Fibroblast of the aortic adventitia (primary cell): ENCODE data around the gene SCN5A.

GRCh38 chr3:38406605-38407067, 47.1 kb upstream of the ACVR2B start:
- CAGE, long polyA plus RNA = no peak

DNA sequence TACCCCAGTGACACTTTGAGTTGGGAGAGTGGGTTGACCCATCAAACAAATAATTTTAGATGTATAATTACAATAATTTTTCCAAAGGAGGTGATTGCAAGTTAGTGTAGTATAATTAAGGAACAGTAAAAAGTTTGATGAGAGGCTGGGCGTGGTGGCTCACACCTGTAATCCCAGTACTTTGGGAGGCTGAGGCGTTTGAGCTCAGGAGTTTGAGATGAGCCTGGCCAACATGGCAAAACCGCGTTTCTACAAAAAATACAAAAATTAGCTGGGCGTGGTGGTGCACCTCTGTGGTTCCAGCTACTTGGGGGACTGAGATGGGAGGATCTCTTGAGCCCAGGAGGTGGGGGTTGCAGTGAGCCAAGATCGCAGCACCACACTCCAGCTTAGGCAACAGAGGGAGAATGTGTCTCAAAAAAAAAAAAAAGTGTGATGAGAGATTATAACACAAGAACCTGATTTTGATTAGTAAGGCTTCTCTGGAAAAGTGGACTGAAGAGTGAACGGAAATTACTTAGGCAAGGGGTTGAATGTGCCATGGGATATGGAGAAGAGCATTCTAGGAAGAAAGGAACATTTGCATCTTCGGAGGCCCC, 2.1 kb downstream of the EXOG start:
- CAGE, long polyA plus RNA = no peak

GRCh38 chr3:38633904-38634602, 15.4 kb downstream of the SCN5A start:
- CAGE, long polyA plus RNA = no peak

DNA sequence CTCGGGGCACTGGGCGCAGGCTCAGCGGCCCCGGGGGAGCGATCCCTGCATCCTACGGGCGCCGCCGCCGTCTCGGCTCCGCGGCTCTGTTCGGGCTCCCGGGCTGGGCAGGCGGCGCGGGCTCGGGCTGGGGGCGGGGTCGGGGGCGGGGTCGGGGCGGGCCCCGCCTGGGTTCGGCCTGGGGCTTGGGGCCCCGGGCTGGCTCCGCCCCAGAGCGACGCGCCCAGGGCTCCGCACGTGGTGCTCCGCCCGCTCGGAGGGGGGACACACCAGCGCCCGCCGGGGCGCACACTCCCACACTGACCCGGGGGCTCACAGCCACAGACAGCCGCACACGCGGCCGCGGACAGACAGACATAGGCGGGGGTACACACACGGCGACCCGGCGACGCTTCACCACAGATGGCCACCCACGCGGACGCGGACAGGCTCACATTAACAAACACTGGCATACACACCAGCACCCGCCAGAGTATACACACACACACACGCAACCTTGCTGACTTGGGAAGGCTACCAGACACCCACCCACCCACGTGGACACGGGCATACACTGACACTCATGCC, at the start of gene SCN5A:
Gene SCN5A (minus strand): TSS at position 88 of the 567 bp plus-strand sequence.
- CAGE, long polyA plus RNA = no peak

- CAGE, long polyA plus RNA = no peak
Observed at GRCh38 chr3:38829345-38829817, 13.4 kb upstream of the SCN10A start.

DNA sequence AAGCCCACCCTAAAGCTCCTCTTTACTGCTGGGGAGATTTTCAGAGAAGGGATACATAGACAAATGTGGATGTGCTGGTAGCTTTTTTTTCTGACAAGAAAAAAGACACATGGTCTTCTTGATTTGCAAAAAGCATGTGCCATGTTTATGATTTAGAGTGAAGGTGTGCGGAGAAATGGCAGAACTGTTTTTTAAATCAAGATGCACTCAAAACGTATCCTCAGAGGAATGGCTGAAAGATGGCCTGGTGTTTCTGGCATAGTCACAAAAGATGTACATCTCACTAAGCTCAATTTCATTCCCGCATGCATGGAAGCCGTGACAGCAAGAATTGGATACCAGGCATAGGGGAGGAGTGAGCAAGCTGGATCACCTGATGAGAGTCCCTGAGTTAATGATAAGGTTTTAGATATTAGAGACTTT, 13.2 kb downstream of the GORASP1 start:
- CAGE, long polyA plus RNA = no peak

- CAGE, long polyA plus RNA = no peak
Observed at GRCh38 chr3:39125633-39126267, 18.3 kb downstream of the TTC21A start.

DNA sequence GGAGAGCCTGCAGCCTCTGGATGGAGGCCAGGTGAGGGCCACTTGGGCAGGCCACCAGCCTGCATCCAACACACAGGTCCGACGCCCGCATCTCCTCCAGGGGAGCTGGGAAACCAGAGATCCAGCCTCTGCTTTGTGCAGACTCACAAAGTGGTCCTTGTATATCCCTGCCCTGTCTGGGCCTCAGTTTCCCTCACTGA, 16.8 kb downstream of the CSRNP1 start:
- CAGE, long polyA plus RNA = no peak

DNA sequence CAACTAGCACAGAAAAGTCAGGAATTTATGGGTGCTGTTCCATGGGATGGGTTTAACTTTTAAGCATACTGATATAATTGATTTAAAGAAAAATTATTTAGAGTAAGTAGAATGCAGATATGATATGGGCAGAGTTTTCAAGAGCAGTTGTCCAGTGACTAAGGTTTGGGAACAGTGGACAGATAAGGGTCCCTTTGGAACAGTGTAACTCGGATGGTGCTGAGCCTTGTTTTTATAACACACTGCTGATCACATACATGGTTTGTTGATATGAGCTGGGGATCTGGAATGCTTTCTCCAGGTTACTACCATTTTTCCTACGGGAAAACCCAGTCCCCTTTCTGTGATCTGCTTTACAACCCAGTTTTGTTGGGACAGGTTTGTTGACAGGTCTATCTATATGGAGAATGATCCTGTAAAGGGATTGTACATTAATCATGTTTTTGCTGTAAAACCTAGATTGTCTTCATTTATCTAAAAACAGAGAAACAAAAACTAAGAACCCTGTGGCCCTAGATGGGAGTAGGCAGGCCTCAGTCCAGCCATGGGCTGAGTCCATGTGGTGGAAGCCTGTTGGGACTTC, 13.4 kb downstream of the CSRNP1 start:
- CAGE, long polyA plus RNA = no peak

DNA sequence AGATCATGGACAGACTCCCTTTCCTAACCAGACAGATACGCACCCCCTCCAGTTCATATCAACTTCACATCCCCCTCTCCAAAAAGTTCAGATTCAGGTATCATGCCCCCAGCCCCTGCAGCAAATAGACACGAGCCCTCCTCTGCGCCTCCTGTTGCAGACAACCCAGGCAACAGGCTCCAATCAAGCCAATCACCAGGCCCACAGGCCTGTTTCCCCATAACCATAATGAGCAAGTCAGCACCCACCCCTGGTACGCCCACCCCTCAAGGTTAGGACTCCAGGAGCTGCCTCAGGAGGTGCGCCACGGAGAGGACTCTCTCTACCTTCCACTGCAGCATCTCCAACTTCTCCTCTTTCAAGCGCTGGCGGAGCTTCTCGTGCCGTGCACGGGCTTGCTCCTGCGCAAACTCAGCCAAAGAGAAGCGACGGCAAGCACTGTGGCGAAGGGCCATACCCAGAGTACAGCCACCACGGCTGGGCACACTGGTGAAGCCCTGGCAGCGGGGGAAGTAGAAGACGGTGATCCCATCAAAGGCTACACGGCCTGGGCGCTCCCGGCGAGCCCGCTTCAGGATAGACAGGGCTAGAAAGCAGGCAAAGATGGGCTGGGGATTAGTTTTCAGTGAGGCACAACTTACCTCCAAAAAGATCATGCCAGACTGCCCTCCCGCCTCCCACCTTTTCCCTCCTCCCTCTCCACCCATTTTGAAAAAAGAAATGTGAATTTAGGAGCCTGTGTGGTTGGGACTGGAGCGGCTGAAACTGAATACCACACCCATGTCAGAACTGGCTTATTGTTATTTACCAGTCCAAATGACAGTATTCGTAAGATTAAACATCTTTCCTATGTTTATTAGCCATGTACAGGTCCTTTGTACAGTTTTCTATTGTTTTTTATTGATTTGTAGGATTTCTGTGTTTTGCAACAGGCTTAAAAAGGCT, 8.4 kb downstream of the CSRNP1 start:
- CAGE, long polyA plus RNA = no peak

GRCh38 chr3:39150873-39151186, 2.6 kb downstream of the CSRNP1 start:
- CAGE, long polyA plus RNA = no peak

- CAGE, long polyA plus RNA = no peak
Observed at GRCh38 chr3:39281478-39281984, 1.7 kb upstream of the CX3CR1 start.

DNA sequence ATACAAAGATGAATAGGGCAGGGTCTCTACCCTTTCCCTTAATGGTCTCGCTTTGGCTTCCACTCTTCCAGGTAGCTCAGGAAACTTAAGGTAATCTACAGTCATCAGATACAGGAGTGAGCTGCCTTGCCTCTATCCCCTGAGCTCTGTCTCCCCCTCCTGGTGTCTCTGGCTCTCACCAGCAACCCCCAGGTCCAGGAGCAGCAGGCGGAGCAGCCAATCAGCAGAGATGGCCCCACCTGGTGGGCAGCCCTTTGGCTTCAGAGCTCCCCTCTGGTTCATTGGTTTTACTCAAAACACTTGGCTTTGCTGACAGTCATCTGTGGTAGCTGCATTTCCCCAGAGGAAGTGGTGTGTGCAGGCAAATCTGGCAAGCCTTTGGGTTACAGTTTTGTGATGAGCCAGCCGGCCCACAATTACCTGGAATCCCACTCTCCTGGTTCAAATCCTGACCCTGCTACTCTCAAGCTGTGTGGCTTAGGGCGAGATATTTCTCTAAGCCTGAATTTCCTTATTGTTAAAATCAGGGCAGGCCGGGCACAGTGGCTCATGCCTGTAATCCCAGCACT, 8.6 kb upstream of the CX3CR1 start:
- CAGE, long polyA plus RNA = no peak

DNA sequence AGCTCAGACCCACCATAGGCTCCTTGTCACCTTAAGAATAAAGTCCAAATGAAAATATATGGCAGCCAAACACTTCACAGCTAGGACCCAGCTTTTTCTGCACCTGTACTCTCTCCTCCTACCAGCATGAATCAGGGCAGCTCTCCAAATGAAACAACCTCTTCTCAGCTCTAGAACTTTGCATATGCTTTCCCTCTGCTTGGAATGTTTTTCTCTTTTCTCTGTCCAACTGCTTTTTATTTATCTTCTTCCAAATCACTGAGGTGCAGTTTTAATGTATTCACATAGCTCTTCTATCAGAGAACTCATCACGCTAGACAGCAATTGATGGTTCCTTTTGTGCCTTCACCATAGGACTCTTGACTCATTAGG, 163.2 kb upstream of the MYRIP start:
- CAGE, long polyA plus RNA = no peak

DNA sequence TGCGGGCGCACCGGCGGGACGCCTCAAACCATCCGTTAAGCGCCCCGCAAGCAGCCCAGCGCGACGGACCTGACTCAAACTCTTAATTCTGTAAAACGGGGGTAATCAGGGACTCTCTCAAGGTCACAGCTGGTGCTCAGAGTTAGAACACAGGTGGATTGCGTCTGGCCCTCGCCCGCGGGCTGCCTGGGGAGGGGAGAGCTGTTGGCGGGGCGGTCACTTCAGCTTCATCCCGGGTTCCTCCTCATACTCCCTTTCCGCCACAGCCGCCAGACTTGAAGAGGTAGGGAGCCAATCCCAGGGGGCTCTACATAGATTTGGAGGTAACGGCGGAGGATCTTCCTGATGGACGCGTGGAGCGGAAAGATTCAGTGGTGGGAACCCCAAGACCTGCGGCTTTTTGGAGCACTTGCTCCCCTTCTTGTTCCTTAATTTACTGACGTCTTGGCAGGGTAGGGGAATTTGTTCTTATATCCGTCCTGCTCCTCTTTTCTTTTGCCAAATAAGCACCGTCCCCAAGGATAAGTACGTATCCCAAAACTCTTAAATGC, 930 bp downstream of the MYRIP start:
- CAGE, long polyA plus RNA = no peak

DNA sequence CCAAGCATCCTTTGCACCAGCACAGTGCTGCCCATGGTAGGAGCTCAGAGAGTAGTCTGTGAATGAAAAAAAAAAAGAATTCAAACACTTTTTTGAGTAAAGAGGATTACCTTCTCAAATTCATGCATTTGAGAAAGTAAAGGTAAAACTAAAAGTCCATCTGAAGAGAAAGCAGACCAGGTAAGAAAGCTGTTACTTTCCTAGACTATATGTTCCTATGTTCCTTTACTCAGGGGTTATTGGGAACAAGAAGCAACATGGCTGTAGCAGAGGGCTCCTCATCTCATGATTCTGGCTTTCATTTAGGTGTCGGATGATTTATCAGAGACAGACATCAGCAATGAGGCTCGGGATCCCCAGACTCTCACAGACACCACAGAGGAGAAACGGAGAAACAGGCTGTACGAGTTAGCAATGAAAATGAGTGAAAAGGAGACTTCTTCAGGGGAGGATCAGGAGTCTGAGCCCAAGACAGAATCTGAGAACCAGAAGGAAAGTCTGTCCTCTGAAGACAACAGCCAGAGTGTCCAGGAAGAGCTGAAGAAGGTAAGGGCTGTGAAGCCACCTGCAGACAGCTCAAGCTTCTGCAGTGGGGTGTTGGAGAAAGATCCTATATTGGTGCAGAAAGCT, 99.8 kb upstream of the EIF1B start:
- CAGE, long polyA plus RNA = no peak

DNA sequence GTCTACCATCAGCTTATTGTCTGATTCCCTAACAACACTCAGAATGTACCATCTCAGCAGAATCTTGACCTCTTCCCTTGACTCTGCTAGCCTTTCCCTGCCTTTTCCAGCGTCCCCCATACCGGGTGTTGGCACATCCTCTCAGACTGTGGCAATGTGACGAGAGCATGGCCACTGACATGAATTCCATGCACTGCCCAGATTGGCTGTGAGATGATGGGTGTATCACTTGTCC, 60.4 kb upstream of the EIF1B start:
- CAGE, long polyA plus RNA = no peak

GRCh38 chr3:40452314-40453589, 4.4 kb upstream of the RPL14 start:
- CAGE, long polyA plus RNA = no peak

DNA sequence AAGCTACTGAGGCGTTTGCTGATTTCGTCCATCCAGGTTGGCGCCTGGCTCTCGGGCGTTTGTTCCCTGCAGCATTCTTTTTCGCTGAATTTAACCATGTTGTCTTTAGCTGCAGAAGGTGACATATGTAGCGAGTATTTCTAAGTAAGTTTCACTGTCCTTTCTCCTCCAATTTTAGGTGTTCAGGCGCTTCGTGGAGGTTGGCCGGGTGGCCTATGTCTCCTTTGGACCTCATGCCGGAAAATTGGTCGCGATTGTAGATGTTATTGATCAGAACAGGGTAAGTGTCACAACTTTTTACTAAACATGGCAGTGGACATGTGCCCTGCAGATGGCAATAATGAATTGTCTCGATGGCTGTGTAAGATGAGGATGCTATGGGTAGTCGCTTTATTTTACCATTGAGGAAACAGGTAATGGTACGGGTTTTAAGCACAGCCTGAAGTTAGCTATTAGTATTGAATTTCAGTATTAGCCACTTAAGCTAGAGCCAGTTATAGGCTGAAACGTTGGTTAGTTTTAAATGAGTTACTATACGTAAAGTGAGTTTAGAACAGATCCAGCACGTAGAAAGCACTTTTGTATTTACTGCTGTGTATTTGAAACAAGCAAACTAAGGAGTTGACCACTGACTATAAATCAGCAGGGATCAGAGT, 701 bp downstream of the RPL14 start:
- CAGE, long polyA plus RNA = no peak

DNA sequence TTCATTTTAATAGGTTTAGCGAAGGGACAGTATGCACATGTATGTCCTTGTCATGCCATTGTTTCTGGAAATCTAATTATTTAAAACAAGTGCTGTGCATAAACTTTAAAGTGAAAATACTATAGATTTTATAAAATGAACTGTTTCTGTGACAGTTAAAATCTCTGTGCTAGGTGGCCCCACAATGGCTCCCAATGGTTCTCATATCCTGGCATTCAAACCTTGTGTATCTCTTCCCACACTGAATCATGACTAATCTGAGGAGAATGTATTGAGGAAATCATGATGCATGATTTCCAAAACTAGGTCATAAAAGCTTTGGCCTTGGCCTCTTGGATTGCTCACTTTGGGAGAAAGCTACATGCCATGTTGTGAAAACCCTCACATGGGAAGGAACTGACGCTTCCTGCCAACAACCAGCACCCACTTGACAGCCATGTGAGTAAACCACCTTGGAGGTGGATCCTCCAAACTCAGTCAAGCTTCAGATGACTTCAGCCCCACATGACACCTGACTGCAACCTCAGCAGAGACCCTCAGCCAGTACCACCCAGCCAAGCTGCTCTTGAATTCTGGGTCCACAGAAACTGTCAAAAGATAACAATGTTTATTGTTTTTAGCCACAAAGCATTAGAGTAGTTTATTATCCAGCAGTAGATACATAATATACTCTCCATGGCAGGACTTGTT, 1.2 kb upstream of the ZNF620 start:
- CAGE, long polyA plus RNA = no peak